Endometrial microvascular endothelial cells (primary cell): ENCODE measurements around the gene STX8.

GRCh38 chr17:8934881-8935766 is 30.4 kb downstream of the PIK3R5 start:
- RAMPAGE, long total RNA, result no peak

- RAMPAGE, long total RNA, result no peak
Observed at GRCh38 chr17:8952016-8952736, 13.3 kb downstream of the PIK3R5 start.

DNA sequence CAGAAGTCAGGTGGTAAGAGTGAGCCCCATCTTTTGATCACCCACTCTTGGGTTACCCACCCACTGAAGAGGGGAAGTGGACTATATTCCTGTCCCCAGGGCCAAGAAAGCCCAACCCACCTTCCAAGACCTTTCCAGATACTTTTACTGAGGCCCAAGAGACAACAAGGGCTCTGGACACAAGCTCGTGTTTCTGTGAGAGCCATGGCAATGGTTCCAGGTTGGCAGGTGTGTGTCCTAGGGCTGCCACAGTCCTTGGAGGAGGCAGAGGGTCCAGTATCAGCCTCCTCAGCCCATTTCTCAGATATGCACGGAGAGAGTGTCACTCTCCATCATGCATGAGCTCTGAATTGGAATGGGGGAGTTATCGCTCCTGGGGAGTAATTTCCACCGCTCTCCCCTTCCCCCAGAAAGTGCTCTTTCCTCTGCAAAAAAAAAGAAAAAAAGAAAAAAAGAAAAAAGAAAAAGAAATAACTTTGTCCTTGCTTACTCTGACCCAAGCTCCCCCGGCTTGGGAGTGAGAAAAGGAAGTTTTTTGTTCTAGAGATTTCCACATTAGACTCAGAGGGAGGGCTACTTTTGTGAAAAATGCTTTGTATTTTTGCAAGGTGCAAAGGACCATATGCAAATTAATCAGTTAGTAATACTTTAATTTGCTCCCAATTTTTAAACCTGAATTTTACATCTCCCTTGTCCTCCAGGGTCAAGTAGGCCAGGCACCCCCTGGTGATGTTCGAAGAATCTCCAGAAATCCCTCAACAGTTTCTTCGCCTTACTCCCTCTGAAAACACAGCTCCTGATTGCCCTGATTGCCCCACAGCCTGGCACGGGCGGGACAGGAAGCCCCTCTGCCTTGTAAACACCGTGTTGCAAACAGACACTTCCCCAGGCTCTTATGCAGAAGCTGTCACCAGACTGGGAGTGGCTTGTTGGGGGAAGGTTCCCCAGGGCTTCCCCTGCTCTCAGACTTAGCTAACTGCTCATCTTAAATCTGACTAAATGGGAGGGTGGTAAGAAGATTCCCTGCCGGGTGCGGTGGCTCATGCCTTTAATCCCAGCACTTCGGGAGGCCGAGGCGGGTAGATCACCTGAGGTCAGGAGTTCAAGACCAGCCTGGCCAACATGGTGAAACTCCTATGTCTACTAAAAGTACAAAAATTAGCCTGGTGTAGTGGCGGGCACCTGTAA is 11.5 kb downstream of the PIK3R5 start:
- RAMPAGE, long total RNA, result no peak

- RAMPAGE, long total RNA, result no peak
Observed at GRCh38 chr17:9057329-9057798, 36.1 kb downstream of the NTN1 start.

DNA sequence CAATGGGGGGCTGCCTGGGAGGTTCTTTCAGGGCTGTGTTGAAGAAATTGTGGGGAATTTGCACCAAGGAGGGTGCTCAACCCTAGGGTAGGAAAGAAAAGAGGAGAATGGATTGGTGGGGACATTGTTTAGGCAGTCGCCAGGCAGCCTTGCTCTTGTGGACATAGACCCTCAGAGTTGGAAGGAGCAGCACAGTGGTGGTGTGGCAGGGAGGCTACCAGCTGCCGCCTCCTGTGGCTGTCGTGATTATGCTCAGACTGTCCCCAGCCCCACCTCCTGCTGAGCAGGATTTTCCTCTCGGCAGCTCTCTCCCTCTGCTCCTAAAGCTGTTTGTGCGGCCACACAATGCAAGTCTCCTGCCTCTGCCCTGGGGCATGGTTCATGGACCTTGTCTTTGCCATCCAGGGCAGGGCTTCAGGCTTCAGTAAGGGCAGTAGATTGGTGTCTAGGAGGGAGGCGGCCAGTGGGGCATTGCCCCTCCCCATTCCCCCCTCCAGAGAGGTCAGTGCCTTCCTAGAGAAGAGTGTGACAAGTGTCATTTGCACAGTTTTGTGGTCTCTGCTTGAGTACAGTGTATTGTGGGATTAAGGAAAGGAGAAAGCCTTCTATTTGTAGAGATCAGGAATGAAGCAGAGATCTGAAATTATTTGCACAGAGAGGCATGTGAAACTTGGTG is 175.0 kb downstream of the NTN1 start:
- RAMPAGE, long total RNA, result no peak

GRCh38 chr17:9218828-9219349 is 197.6 kb downstream of the NTN1 start:
- RAMPAGE, long total RNA, result no peak

GRCh38 chr17:9239767-9240618 is 218.7 kb downstream of the NTN1 start:
- RAMPAGE, long total RNA, result no peak

- RAMPAGE, long total RNA, result no peak
Observed at GRCh38 chr17:9468487-9469006, 107.1 kb downstream of the STX8 start.

- RAMPAGE, long total RNA, result start-site peak on the minus strand at chr17:9575806-9575824, 22 and 639 reads in 2 replicates
Observed at GRCh38 chr17:9575569-9576178, at the start of gene STX8. STX8 (minus strand) TSS chr17:9575820.

DNA sequence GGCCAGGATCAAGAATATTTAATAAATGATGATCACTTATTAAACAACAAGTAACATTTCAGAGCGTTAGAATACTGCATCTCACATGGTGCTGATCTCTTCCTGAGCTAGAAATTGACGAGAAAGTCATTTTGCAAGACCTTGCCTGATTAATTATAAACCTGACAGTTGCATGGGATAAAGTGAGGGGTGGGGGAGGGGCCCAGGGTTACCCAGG is 1.0 kb upstream of the USP43 start:
- RAMPAGE, long total RNA, result no peak

GRCh38 chr17:9726095-9726669 is 65.2 kb downstream of the DHRS7C start:
- RAMPAGE, long total RNA, result no peak

- RAMPAGE, long total RNA, result no peak
Observed at GRCh38 chr17:9843116-9843720, 17.5 kb downstream of the GLP2R start.

DNA sequence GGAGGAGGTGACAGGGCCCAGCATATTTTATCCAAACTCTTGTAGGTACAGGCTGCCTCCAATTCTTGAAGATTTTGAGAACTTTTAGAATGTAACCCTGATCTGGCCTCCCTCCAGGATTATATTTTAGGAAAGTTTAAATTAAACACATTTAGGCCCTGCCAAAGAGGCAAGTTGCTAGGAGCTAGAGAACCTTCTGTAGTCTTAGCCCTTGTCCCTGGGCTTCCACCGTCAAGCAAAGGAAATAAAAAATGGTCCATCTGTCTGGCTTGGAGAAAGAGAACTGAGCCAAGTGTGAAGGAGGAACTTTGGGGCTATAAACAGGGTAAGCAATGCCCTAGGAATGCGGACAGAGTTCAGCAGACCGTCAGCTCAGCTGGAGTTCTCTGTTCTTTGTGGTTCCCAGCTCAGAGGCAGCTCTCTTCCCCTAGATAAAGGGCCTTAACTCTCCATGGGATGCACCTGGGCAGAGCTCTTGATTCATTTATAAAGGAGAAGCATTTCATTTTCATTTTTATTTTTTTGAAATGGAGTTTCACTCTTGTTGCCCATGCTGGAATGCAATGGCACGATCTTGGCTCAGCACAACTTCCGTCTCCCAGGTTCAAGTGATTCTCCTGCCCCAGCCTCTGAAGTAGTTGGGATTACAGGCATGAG is 29.6 kb downstream of the RCVRN start:
- RAMPAGE, long total RNA, result no peak

DNA sequence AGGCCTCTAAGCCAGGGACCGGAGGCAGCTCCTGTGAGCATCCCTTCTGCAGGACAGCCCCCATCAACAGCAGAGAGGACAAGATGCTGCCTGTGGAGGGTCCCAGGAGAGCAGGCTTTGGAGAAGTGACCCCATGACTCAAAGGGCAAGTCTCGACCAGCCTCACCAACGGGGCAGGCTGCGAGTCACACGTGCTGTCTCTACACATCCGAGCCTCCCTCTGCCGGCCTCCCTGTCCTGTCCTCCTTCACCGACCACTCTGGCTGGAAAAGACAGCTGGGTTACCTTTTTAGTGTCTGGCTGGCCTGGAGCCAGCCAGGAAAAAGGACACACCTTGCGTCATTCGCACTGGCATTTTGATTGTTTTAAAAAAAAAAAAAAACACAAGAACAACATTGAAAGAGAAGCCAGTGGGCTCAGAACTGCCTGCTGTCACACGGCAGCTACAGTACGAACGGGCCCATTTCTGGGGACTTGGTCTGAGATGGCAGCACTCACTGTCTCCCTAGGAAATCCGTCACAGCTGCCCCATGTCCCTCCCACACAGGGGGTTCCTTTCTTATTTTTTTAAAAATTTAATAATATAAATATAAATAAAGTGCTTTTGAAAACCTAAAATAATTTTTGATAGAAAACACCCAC is 74.5 kb upstream of the RCVRN start:
- RAMPAGE, long total RNA, result no peak

DNA sequence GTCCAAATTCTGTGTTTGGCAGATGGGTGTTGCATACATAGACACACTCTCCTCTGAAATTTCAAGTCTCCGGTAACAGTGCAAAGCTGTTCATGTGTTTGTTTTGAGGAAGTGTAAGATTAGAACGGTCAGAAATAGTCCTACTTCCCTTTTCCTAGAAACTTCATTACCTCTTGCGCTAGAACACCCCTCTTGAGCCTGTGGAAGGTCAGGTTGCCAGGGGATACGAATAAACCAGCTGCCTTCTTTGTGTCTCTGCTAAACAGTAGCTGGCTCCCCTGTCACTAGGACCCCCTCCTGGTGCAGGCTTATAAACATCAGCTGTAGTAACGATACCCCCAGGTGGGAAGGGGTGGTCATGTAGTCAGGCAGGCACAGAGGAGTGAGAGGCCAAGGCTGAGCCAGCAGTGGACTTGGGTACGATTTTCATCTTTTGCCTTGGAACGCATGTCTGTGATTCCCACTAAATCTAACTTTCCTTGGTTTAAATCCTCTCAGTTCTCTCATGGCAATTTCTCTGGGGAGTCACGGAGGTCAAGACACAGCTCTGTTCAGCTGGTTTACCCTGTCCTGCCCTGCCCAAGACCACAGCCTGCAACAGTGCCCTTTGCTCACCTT is 113.5 kb upstream of the RCVRN start:
- RAMPAGE, long total RNA, result no peak

GRCh38 chr17:10062688-10063461 is 135.5 kb downstream of the GAS7 start:
- RAMPAGE, long total RNA, result no peak

- RAMPAGE, long total RNA, result no peak
Observed at GRCh38 chr17:10069308-10069620, 129.1 kb downstream of the GAS7 start.

- RAMPAGE, long total RNA, result no peak
Observed at GRCh38 chr17:10106049-10106520, 92.3 kb downstream of the GAS7 start.

GRCh38 chr17:10119129-10120100 is 79.0 kb downstream of the GAS7 start:
- RAMPAGE, long total RNA, result no peak

- RAMPAGE, long total RNA, result no peak
Observed at GRCh38 chr17:10122082-10122888, 76.1 kb downstream of the GAS7 start.